Pulmonary artery (tissue), 1 donor: ENCODE measurements around the genes TPRKB, C2orf78, ACTG2 and MOB1A.

- PRO-cap: no peak
These were observed 1.4 kb upstream of the EMX1 start for GRCh38 chr2:72915813-72916484.

DNA sequence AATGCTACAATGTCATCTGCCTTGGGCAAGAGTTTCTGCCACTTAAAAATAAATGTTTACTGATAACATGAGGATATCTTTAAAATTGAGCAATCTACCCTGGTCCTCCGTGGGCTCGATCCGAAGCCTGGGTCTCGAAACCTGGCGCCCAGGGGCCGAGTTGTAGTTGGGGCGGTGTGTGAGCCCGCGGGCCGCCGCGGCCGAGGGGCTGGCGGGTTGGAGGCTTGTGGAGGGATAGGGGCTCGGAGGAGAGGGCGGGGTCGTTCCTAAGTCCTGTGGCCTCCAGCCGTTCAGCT lies 2.4 kb downstream of the EMX1 start:
- PRO-cap: no peak

GRCh38 chr2:73034664-73035101 lies 36.8 kb downstream of the SFXN5 start:
- PRO-cap: no peak

GRCh38 chr2:73175519-73176073 lies 26.8 kb upstream of the NOTO start:
- PRO-cap: unidirectional peak, plus-strand start at chr2:73175924

DNA sequence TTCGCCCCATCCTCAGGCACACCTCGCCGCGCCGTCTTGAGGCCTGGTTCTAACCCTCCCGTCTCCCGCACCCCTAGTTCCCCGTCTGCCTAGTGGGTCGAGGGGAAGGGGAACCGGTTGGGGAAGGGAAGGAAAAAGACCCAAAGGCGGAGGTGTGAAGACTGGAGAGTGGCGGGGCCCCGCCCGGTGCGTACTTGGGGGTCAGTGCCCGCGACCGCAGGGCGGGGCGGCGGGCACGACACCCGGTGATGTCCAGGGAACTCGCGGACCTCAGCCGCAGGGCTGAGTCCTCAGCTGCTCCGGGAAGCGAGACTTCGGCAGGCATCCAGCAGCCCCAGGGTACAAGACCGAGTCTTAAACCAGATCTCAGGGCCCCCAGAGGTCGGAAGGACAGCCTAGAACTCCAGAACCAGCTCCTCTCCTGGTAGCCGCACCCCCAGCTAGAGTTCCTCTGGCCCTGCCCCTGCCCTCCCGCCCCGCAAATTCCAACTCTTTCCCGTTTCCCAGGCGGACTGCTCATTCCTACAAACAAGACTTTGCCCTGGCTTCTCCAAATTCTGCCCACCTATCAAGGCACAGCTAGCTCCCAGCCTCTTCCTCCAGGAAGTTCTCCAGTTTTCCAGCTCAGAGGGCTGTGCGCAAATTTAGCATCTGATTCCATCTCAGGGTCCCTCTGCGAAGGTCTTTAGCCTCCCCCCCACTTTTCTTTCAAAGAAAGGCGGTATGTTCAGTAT lies 26.1 kb upstream of the NOTO start:
- PRO-cap: no peak

GRCh38 chr2:73233330-73233901 lies 377 bp upstream of the PRADC1 start:
- PRO-cap: bidirectional peak, plus-strand start at chr2:73233456, minus-strand start at chr2:73233236

DNA sequence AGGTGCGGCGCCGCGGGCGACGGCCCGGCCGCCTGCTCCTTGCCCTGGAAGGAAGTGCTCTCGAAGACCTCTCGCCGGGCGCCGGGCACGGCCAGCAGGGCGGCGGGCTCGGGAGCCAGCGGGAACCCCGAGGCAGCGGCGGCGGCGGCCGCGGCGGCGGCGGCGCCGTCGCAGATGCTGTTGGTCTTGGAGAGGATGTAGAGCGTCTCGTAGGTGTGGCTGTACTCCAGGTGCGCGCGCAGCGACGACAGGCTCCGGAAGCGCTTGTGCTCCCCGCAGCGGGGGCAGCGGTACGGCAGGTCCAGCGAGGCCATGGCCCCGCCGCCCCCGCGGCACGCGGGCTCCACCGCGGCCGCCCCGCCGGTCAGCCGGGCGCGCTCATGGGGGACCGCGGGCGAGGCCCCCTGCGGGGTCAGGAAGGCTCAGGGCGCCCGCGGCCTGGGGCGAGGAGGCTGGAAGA lies 14.9 kb downstream of the FBXO41 start:
- PRO-cap: no peak

GRCh38 chr2:73736586-73737798 lies at the start of gene TPRKB:
TSS of gene TPRKB (minus strand) at chr2:73737345.
- PRO-cap: unidirectional peak, minus-strand start at chr2:73737274

DNA sequence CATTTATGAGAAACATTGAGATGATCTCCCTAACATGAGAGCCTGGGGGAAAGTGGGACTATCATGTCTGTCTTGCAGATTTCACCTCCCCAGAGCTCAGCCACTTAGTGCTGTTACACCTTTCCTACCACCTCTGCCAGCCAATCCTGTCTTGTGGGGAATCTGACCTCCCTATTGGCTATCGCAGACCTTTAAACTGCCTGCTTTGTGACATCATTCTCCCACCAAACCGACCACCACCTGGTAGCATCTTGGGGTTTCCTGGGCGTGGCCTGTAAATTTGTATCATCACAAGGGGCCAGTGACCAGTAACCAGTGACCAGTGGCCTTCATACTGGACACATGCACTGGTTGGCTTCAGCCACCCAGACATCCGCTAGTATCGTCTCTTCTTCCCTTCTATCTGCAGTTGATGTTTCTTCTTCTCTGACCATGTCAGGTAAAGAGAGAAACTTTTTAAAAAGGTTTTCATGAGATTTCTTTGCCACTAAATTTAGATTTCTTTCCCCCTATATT lies at the start of gene C2orf78:
C2orf78 (plus strand) TSS at position 216 of the 516 bp plus-strand sequence.
- PRO-cap: no peak

DNA sequence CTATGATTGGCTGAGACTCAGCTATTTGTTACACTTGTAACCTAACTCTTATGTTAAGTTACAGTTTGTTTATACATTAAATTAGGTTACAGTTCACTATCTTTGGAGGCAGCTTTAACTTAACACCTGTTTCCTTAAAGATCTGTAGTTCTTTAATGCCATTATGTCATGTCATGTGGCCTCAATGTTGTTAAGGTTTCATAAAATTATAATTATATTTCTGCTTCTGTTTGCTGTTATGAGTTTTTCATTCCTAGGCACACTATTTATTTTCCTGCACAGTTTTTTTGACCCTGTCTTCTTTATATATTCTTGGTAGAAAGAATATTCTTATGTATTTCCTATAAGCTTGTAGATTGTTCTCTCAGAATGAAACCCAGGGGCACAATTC lies 4.4 kb downstream of the STAMBP start:
- PRO-cap: no peak

GRCh38 chr2:73839549-73840103 lies 10.9 kb downstream of the STAMBP start:
- PRO-cap: no peak

DNA sequence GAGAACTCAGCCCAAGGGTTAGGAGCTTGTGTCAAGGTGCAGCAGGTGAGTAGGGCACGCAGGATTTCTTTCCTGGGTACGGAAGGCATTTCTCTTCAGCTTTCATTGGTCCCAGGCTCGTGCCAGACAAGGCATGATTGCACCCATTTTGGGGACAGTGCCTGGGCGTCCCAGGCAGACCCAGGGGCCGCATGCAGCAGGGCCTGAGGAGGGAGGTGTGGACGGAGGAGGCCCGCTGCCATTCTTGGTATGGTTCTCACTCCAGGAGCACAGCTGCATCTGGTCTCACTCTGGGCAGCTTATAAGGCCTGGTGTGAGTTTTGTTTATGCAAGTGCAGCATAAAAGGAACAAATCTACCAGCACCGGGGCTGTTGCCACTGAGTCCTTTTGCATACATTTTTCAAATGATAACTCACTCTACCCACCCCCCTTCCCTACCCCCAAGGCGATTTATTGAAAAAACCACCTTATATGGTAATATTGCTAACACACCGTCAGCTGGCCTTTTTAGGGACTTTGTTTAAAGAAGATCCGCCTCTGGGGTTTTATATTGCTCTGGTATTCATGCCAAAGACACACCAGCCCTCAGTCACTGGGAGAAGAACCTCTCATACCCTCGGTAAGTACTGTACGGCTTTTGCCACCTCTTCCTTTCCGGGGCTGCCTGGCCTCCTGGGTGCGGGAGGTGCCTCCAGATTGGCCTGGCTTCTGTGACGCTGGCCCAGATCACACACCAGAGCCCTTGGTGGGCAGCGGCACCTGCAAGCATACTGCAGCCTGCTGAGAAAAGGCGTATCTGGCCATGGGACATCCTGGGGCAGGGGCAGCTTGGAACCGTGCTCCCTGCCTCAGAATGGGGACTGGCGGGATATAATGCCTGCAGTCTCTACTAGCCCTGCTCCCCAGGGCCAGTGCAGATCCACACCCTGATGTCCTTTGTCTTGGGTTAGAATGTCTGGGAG lies at the start of gene ACTG2:
ACTG2 (plus strand) TSS at position 577 of the 963 bp plus-strand sequence.
- PRO-cap: bidirectional peak, plus-strand start at position 589 of the sequence, minus-strand start at position 380 of the sequence

DNA sequence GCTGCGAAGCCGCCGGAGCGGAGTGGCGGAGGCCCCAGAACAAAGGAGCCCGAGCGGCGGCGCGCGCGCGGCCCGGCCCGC lies 484 bp downstream of the TET3 start:
- PRO-cap: no peak

- PRO-cap: no peak
These were observed 64.3 kb downstream of the TET3 start for GRCh38 chr2:74048713-74049662.

DNA sequence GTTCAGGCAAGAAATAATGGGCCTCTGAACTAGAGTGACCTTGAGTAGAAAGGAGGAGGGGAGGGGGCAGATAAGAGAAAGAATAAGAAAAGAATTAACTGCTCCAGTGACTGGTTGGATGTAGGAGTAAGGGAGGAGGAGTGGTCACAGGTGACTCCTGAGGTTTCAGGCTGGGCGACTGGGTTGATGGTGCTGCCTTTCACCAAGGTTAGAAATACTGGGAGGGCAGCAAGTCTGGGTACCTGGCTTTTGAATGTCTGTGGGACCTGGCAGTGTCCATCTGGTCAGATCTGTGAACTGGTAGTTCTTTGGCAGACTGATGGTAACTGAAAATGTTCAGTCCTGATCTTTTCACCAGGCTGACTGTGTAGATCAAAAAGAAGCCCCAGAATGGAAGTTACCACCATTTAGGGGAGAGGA lies 69.5 kb downstream of the TET3 start:
- PRO-cap: no peak

- PRO-cap: no peak
These were observed 53.5 kb downstream of the BOLA3 start for GRCh38 chr2:74094060-74094767.

- PRO-cap: no peak
These were observed 4.5 kb upstream of the BOLA3 start for GRCh38 chr2:74152182-74152709.

GRCh38 chr2:74156254-74156624 lies 8.5 kb upstream of the BOLA3 start:
- PRO-cap: no peak

DNA sequence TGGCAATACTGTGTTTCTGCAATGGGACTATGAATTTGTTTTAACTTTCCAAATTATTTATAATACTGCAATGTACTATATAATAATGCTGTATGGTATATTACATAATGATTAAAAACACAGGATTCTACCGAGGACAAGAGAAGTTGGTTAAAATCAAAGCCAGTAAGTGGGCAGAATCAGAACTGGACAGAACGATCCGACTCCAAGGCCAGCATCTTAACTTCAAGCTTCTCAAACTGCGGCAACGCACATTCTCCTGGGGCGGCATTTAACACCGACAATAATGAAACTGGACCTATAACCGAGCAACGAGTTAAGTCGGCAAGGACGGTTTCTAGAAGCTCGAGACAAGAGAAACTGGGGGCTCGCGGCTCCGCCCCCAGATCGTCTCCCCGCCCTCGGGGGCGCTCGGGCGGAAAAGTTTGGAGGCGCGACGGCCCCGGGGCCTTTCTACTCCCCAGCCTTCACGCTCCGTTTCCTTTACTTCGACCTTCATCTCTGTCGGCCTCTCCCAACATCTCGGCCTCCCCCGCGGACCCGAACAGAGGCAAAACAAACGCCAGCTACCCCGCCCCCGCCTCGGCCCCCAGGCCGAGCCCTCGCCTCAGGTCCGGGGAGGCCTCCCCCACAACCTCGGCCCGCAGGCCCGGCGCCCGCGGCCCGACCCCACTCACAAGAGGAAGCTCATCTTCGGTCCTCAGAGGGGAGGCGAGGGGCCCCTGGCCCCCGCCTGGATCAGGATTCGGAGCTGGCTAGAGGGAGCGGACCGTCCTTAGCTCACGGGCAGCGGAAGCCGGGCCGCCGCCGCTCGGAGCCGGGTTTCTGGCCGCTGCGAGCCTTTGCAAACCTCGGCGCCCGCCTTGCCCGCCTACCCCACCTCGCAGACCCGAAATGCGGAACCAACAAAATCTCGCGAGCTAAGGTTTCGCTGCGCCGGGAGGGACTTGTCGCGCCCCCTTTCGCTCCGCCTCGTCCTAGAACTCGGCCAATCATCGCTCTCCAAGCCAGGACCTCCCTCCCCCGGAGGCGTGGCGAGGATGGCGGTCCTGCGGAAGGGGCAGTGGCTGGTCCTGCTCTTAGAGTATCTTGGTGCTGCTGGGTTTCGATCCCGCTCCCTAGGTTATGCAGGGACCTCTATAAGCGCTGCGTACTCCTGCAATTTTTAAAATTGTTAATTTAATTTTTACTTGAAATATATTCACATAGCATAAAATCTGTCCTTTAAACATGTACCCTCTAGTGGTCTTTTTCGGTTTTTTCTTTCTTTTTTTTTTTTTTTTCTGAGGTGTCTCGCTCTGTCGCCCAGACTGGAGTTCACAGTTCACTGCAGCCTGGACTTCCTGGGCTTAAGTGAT lies at the start of gene MOB1A:
MOB1A (minus strand) TSS at position 896 of the 1,358 bp plus-strand sequence.
- PRO-cap: unidirectional peak, plus-strand start at position 428 of the sequence; bidirectional peak, plus-strand start at position 1,092 of the sequence, minus-strand start at position 896 of the sequence

DNA sequence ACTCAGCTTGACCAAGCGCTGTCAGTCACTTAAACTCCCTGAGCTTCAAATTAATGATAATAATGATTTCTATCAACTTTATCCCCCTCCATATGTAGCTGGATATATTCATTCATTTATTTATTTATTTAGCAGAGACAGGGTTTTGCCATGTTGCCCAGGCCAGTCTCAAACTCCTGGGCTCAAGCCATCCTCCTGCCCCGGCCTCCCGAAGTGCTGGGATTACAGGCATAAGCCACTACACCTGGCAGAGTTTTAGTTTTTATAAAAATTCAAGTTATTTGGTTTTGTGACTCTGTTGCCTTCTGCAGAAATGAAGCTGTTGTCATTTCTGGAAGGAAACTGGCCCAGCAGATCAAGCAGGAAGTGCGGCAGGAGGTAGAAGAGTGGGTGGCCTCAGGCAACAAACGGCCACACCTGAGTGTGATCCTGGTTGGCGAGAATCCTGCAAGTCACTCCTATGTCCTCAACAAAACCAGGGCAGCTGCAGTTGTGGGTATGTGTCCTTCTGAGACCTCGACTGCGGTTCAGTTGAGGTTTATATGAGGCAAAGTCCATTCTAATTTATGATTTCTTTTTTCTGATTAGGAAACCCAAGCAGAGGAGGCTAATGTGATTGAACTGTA lies 7.1 kb downstream of the MTHFD2 start:
- PRO-cap: no peak